T-cell (primary cell): Measurements from ENCODE around the genes CCNO, DHX29, DDX4, MAP3K1 and GPBP1.

DNA sequence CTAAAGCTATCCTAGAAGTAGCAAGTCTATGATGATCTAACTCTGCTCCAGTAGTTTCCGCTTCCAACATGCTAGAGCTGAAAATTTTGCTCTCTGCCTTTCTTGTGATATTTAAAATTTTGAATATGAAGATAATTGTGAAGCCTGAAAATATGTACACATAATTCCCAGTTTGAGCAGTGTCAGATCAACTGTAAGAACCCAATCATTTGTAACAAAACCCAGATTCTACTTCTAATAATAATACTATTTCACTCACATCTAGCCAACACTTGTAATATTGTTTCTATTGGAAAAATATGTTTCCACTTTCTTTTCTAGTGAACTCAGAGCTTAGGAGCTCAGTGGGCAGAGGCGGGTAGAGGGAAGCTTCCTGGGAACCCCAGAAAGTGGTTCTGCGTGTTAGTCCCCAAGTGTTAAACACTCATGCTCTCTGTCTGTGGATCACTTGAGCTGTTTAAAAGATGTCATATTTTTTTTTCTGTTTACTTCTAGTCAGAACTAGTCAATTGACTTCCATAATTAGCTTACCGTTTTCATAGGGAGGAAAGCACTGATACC, 20.5 kb downstream of the SNX18 start:
- PRO-cap, 7 experiments: no peak in any of the 7 experiments

GRCh38 chr5:54774776-54775251, 210.6 kb downstream of the ESM1 start:
- PRO-cap, 7 experiments: no peak in any of the 7 experiments

- PRO-cap, 7 experiments: no peak in any of the 7 experiments
These were observed 178.0 kb downstream of the ESM1 start for GRCh38 chr5:54807375-54807745.

- PRO-cap, 7 experiments: no peak in any of the 7 experiments
These were observed at the start of gene CCNO for GRCh38 chr5:55233465-55234152. TSS of gene CCNO (minus strand) at chr5:55233608.

DNA sequence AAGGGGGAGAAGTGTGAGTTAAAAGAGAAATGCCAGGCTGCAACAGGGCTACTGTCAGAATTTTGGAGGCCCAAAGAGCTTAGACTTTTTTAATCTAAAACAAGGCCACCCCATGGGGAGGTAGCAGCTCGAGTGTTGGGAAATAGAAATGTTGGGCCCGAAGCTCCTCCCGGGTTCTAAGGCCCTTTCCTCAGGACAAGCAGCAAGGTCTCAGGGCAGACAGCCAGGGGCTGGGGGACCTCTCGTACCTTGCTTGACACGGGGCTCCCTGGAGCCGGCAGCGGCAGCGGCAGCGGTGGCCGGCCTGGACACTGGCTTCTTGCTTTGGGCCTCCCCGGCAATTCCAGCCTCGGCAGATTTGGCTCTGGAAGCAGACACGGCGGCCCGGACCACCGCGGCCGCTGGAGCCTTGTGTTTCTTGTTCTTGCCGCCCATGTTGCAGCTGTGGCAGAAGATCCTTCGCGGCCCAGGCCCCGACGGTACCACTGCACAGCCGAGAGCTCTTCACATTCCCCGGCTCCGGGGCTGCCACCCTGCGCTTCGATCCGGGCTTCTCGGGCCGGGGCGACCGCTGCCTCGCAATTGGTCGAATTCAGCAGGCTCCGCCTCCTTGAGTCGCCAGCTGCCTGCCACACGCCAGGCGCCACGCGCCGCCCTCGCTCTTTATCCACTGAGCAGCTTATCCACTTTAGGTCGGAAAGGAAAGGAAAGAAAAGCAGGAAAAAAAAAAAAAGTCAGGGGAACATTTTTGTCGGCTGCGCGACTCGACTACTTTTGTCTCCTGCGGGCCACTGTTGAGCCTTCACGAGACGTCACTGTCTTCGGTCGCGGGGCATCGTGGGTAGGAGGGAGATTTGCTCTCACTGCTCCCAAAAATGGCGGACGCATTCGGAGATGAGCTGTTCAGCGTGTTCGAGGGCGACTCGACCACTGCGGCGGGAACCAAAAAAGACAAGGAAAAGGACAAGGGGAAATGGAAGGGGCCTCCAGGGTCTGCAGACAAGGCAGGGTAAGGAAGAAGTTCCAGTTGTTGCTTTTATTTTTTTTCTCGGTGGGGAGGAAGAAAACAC, at the start of gene DHX29:
Gene DHX29, minus strand, starts transcription at position 556 of the 1,070 bp plus-strand sequence.
- PRO-cap, 7 experiments: peak in 7 of 7 experiments; most common plus-strand start position 887 of the sequence (in 5); most common minus-strand start position 512 of the sequence (in 4)

DNA sequence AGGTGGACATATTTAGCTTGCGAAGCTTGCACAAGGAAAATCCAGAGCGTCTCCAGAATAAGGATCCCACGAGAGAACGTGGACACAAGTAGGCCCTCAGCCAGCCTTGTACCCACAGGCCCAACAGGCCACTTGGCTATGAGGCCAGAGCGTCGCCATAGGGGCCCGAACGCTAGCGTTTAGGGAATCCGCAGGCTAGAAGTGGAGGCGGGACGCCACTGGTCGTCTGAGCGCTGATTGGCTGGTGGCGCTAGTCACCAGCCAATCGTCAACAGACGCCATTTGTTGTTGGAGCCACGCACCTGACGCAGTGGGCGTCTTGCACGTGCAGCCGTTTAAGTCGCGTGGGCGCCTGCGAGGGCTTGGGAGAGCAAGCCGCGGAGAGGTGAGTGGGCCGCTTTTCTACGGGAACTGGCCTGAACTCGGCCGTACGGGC, at the start of gene DDX4:
Gene DDX4, plus strand, starts transcription at position 345 of the 436 bp plus-strand sequence.
- PRO-cap, 7 experiments: no peak in any of the 7 experiments

- PRO-cap, 7 experiments: no peak in any of the 7 experiments
These were observed 54.9 kb downstream of the IL6ST start for GRCh38 chr5:55939541-55940503.

DNA sequence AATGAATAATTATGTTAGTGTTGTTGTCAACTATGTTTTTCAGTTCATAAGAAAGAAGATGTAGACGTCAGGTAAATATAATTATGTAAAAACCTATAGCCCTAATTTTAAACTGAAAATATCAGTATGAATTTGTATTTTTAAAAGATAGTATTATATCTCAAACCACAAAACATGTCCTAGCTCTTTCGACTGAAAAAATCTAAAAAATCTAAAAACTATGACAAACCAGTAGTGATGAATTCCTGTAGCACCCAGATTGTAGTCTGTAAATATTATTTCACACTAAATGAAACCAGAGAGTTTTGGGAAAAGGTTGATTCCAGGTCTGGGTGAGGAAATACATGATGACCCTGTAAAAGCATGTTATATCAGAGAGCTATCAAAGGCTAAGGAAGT, 29.5 kb downstream of the IL6ST start:
- PRO-cap, 7 experiments: peak in 1 of 7 experiments; most common minus-strand start position 258 of the sequence (in 1)

- PRO-cap, 7 experiments: no peak in any of the 7 experiments
These were observed 30.7 kb upstream of the IL6ST start for GRCh38 chr5:56025264-56026020.

DNA sequence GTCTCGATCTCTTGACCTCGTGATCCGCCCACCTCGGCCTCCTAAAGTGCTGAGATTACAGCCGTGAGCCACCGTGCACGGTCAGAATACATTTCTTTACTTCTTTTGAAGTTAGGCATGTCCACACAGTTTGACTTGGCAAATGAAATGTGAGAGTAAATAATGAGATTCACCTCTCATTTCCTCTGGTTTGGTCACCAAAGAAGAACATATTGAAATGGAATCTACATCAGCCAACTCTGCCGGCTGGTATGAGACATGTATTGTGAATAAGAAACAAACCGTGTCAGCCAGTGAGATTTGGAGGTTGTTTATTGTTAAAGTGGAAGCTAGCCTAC, 103.2 kb upstream of the IL6ST start:
- PRO-cap, 7 experiments: no peak in any of the 7 experiments

DNA sequence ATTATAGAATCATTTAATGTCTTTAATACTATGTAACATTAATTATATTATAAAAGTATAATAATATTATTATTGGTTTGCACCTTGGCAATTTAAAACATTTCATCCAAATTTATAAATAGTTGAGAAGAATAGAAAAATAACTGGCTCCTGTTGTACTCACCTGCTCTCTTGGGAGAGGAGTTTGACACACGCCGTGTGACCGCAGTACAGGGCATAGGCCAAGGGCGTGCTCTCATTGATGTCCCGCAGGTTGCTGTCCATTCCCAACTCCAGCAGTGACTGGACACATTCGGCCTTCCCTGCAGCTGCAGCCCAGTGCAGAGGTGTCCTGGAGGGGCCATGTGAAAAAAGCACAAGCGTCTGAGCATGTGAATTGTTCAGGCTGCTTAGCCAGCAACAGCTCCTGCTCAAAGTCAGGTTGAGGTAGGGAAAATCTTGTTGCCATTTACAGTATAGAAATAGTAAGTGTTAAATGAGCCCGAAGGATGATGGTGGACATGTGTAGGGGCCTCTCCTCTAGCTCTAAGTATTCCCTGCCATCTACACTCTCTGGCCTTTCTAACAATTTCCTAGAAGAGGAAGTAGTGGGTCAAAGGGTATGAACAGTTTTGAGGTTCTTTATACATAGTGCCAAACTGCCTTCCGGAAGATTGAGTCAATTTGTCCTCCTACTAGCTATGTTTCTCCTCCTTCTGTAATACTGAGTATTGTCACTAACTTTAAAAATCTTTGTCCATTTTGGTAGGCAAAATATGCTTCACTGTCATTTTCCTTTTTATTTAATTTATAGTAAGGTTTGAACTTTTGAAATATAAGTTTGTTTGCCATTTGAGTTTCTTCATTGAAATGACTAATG, 116.4 kb downstream of the ANKRD55 start:
- PRO-cap, 7 experiments: no peak in any of the 7 experiments

GRCh38 chr5:56148356-56149152, 84.6 kb downstream of the ANKRD55 start:
- PRO-cap, 7 experiments: peak in 3 of 7 experiments; most common plus-strand start chr5:56148773 (in 2); most common minus-strand start chr5:56148794 (in 3)

GRCh38 chr5:56637257-56637750, 178.0 kb upstream of the MAP3K1 start:
- PRO-cap, 7 experiments: no peak in any of the 7 experiments

- PRO-cap, 7 experiments: no peak in any of the 7 experiments
These were observed 142.2 kb upstream of the MAP3K1 start for GRCh38 chr5:56673019-56673779.

GRCh38 chr5:56814819-56815675, at the start of gene MAP3K1:
TSS of gene MAP3K1 (plus strand) at chr5:56815549.
- PRO-cap, 7 experiments: peak in 7 of 7 experiments; most common plus-strand start chr5:56815571 (in 6); most common minus-strand start chr5:56815220 (in 7)

DNA sequence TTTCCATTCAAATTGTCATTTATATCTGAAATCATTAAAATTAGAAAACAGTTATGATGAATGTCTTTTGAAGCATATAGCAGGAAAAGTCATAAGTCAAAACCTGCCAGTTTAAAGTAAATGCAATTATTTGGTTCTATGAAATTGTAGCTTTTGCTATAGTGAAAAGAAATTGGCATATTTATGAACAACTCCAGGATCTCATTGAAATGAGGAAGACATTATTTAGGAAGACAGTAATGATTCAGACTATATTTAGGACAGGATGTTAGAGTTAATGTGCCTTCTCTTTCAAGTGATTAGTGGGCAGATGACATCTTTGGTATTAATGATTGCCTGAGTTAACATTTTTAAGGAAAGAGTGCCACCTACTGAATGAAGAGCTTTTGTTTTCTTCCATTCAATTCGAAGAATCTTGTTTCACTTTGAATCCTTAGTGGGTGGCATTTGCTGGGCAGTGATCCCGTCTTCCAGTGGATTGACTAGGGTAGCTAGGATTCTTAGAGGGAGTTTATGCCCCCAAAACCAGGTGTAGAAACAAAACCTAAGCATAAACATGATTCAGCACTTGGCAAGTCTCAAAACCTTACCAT, 23.0 kb downstream of the MAP3K1 start:
- PRO-cap, 7 experiments: no peak in any of the 7 experiments

DNA sequence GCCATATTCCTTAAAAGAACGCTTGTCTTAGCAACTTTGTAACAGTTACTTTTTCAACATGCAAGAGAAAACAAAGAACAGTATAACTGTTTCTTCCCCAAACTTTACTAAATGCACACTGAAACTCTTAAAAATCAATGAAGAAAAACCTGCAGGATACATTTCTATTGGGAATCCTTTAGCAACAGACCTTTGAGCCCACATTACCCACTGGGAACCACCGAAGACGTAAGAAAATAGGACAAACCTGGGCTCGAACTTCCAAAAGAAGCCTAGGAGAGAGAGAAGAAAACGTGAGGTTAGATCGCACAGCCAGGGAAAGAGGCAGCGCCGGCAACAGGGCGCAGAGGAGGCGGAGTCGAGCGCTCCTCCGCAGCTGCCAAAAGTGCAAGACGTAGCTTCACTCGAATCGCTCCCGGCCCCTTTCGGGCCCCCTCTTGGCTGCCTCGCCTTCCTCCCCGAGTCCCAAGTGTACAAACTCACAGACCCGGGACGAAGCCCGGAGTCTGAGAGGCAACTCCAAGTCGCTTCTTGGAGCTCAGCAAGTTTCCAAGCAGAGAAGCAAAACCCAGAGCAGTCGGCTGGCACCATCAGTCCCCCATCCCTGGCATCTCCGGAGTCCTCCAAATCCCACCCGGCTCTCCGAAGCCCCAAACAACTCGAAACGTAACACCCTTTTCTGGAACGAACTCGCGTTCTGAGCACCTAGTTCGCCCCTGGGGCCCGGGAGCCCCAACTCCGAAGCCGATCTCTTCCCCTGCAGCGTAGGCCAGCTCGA, 1.4 kb downstream of the MIER3 start:
- PRO-cap, 7 experiments: peak in 3 of 7 experiments; most common plus-strand start position 403 of the sequence (in 2); most common minus-strand start position 386 of the sequence (in 1)

DNA sequence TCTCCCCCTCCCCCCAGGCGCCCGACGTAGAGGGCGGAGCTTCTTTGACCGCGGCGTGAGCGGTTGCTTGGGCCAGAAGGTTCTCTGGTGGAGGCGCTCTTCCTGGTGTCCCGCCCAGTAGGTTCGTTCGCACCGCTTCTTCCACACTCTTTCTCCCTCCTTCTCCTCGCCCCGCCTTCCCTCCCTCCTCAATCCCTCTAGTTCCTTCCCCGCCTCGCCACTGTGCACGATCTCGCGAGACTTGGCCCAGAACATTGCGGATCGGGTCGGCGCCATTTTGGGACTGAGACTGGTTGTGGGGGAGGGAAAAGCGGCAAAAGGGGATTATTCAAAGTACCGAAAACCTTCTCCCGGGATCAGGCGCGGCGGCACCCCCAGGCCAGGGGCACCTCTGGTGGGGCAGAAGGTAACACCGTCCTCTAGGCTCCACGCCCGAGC, at the start of gene GPBP1:
Gene GPBP1, plus strand, starts transcription at position 254 of the 438 bp plus-strand sequence.
- PRO-cap, 7 experiments: peak in 7 of 7 experiments; most common plus-strand start position 51 of the sequence (in 4); most common minus-strand start position 165 of the sequence (in 3)

DNA sequence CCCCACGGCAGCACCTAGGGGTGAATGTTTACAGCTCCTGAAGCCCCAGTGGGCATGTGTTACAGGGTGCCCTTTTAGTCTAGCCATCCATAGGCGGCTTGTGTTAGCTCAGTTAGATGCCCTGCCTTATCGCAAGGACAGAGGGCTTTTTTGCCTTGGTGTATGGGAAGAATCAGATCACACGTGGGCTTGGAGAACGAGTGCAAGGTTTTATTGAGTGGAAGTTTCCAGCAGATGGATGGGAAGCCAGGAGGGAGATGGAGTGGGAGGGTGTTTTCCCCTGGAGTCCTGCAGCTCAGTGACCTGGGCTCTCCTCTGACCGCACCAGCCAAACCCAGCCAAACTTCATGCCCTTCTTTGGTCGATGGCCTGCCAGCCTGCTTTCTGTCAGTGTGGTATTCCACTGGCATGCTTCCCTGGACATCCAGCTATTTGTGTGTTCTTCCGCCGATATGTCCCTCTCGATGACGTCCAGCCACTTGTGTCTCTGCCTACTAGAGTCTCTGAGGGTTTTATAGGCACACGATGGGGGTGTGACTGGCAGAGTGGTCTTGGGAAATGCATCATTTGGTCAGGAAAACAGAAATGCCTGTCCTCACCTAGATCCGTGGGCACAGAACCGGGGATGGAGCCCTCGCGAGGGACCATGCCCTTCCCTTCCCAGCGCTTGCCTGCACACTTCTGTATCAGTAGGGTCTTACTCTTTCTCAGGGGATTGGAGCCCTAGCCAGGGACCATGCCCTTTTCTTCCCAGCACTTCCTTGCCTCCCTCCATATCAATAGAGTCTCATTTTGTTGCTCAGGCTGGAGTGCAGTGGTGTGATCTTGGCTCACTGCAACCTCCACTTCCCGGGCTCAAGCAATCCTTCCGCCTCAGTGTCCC, 33.9 kb downstream of the GPBP1 start:
- PRO-cap, 7 experiments: no peak in any of the 7 experiments

DNA sequence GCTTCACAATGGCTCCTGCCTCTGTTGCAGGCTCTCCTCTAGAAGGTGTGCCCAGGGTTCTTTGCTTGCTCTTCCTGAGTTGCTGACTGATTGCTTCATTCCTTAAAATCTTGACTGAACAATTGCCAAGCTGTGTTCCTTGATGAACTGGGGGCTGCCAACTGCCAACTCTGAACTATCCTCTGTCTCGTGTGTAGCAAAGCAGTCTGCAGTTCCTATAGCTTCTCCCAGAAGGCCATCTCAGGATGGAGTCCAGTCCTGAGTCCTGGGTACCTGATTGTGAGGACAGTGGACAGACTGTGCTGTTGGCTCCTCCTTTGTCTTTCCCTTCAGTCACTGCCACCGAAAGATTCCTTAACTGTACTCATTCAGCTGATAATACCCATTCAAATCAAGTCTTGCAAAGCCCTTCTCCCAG, 131.6 kb downstream of the GPBP1 start:
- PRO-cap, 7 experiments: no peak in any of the 7 experiments